ENCODE data around the genes TRIM44, LDLRAD3, COMMD9 and RAG2.

GRCh38 chr11:35211102-35211477 is 72.1 kb downstream of the CD44 start:
- RRBS = no CpG with 5 or more reads among the region's 3 CpGs

- RRBS = no CpG with 5 or more reads among the region's 4 CpGs
These were observed 75.9 kb downstream of the CD44 start for GRCh38 chr11:35214568-35215481.

GRCh38 chr11:35303643-35304477 is 115.5 kb downstream of the SLC1A2 start:
- RRBS = no CpG with 5 or more reads among the region's 6 CpGs

DNA sequence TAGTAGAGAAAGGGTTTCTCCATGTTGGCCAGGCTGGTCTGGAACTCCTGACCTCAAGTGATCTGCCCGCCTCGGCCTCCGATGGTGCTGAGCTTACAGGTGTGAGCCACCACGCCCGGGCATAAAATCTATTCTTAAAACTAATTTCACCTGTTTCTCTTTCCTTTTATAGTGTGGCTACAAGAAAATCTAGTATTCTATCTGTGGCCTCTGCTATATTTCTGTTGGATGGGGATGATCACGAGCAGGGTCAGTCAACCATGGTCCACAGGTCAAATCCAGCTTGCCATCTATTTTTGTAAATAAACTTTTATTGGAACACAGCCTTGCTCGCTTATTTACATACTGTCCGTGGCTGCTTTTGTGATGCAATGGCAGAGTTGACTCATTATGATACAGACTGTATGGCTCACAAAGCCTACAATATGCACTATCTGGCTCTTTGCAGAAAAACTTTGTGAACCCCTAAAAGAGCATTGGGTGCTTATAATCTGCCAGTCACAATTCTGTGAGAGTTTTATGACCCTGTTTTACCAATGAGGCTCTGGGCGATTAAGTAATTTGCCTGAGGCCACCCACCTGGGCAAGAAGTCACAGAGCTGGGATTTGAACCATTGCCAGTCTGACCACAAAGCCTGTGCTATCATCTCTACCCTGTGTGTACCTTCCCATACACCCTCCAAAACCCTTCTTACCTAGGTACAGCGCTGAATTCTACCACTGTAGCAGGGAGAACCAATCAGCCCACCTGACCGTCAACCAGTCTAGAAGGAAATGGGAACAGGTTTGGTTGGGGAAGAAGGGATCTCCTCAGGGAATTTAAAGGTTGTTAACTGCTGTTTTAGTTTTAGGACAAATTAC is 28.3 kb downstream of the SLC1A2 start:
- RRBS = no CpG with 5 or more reads among the region's 11 CpGs

- RRBS = 1% methylated on average over 23 of the region's 36 CpGs
These were observed at the start of gene TRIM44 for GRCh38 chr11:35662558-35662945. Gene TRIM44, plus strand, starts transcription at chr11:35662775.

DNA sequence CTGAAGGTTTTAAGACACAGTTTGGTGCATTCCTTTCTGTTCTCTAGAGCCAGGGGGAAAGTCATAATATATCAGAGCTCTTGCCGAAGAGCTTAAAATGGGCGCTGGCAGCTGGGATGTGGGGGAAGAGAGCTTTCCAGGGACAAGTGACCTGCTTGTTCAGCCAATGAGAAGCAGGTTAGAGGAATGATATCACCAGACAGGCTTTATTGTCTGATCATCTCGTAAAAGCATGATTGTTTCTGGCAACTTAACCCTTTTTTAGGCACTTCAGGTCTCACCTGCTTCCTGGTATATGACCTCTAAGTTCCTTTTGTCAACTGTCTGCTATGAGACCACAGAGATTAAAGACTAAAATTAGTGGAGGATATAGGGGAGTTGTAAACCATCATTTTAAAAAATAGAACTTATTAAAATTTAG is 20.3 kb downstream of the TRIM44 start:
- RRBS = no CpG with 5 or more reads among the region's 3 CpGs

DNA sequence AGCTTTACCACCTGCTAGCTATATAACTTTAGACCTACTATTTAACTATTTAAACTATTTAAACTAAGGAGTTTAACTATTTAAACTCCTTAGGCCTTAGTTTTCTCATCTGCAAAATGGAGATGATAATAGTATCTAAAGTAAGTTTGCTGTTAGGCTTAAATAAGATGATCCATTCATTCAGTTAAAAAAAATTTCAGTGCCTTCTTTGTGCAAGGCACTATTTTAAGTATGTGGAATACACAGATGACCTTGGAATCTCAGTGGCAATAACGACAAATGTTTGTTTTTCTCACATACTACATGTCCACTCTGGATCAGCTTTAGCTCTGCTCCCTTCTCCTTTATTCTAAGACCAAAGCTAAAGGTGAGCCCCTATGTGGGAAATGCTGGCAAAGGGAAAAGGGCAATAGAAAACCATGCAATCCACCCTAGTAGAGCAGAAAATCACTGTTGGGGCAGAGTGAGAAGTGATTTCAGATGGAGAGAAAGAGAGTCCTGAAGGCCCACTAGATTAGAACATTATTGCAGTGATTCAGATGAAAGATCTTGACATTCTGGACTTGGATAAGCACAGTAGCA is 100.3 kb downstream of the TRIM44 start:
- RRBS = no CpG with 5 or more reads among the region's 1 CpG

GRCh38 chr11:35943577-35944766 is at the start of gene LDLRAD3:
Gene LDLRAD3, plus strand, starts transcription at chr11:35944062.
- RRBS = 1% methylated on average over 38 of the region's 112 CpGs

DNA sequence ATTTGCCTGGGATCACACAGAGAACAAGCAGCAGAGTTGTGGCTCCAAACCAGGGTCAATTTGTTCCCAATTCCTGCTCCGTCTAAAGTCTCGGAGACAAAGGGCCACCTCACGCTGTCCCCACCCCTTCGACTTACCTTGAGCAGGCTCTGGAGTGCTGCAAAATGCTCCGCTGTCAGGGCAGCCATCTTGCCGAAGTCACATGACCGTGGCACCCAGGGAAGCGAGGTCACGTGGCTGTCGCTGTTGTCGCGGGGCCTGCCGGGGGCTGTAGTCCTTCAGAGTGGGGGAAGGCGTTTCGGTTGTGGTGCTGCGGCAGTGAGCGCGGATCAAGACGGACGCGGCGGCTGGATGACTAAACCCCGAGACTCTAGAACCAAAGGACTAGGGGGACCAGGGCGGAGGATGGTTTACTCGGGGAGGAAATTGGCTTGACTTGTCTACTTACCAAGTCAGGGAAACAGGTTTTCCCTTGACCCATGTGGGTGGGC is at the start of gene COMMD9:
COMMD9 (minus strand) TSS at position 200 of the 491 bp plus-strand sequence.
- RRBS = no CpG with 5 or more reads among the region's 25 CpGs

DNA sequence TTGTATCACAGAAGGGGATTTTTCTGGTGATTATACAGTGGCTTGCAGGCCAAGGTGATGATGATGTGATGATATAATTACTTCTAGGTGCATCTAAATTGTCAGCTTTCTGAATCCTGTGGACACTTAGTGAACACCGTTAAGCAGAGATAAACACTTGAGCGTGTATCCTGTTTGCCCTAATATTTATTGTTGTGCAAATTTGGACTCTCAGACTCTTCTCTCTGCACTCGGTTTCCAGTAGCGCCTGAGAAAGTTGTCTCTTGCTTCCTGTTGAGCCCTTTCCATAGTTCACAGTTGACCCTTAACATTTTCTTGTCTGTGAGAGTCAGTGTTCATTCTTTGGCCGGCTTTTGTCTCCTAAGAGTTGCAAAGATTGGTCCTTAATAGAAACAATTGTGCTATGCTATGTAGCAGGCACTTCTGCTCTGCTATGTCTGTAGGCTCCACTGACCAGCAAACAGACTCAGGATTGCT is 89.3 kb downstream of the PRR5L start:
- RRBS = no CpG with 5 or more reads among the region's 5 CpGs

DNA sequence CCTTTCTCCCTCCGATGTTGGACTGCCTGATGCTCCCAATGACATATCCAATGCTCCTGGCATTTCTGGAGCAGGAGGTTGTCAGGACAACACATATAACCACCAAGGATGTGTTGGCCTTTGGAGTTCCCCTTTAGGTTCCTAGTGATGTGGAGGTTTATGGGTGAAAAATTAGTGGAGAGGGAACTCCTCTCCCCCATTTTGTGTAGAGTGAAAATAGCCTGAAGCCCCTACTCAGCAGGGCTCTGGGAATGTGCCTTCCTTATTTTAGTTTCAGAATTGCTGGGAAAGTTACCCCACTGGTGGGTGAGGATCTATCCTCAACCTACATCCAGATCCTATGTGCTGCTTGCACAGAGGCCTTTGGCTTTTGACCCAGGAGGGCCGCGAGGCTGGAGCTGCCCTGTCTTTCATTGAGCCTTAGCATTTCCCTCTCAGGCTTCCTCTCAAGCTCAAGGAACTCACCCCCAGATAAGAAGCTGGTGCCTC is 47.0 kb downstream of the TRAF6 start:
- RRBS = no CpG with 5 or more reads among the region's 3 CpGs

- RRBS = no CpG with 5 or more reads among the region's 2 CpGs
These were observed at the start of gene RAG2 for GRCh38 chr11:36598025-36598559. Gene RAG2, minus strand, starts transcription at chr11:36598236.

- RRBS = no CpG with 5 or more reads among the region's 5 CpGs
These were observed 1130.4 kb downstream of the LRRC4C start for GRCh38 chr11:40328978-40329613.

GRCh38 chr11:43556484-43557199 is 123.9 kb upstream of the HSD17B12 start:
- RRBS = no CpG with 5 or more reads among the region's 8 CpGs

- RRBS = no CpG with 5 or more reads among the region's 43 CpGs
These were observed 105.3 kb upstream of the HSD17B12 start for GRCh38 chr11:43575040-43575908.

GRCh38 chr11:43681678-43681993 is 1.1 kb downstream of the HSD17B12 start:
- RRBS = no CpG with 5 or more reads among the region's 7 CpGs

GRCh38 chr11:43788379-43788907 is 92.2 kb upstream of the ALKBH3 start:
- RRBS = no CpG with 5 or more reads among the region's 3 CpGs

- RRBS = no CpG with 5 or more reads among the region's 8 CpGs
These were observed 45.6 kb upstream of the ALKBH3 start for GRCh38 chr11:43834992-43835564.

DNA sequence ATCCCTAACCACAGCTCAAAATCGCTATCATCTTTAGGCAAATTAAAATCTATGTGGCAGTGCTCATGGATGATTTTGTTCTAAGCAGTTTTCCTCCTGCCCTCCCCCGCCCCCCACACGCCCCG is 22.4 kb upstream of the C11orf96 start:
- RRBS = no CpG with 5 or more reads among the region's 4 CpGs

GRCh38 chr11:43962243-43962853 is 19.9 kb downstream of the C11orf96 start:
- RRBS = no CpG with 5 or more reads among the region's 9 CpGs